ENCODE data around the genes CADPS, ATXN7 and PRICKLE2.

DNA sequence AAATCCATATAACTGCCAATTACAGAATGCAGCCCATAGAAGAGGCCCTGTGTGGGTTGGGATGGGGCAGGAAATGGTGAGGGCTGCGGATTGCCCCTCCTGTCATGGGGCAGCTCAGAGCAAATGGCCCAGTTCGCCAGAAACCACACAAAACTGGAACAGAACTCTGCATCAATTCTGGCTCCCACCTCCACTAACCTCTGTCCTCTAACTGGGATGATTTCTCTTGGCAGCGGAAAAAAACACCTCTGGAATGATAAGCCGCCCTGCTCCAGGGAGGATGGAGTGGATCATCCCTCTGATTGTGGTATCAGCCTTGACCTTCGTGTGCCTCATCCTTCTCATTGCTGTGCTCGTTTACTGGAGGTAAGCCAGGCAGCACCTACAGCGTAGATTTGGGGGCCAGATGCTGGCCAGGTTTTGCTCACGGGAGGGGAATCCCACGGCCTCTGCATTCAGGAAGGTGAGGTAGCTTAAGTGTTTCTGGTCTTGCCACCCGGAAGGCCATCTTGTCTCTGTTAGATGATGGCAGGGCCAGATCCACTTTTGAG, 100.1 kb upstream of the C3orf14 start:
- PRO-cap, 7 experiments, result no peak in any of the 7 experiments

DNA sequence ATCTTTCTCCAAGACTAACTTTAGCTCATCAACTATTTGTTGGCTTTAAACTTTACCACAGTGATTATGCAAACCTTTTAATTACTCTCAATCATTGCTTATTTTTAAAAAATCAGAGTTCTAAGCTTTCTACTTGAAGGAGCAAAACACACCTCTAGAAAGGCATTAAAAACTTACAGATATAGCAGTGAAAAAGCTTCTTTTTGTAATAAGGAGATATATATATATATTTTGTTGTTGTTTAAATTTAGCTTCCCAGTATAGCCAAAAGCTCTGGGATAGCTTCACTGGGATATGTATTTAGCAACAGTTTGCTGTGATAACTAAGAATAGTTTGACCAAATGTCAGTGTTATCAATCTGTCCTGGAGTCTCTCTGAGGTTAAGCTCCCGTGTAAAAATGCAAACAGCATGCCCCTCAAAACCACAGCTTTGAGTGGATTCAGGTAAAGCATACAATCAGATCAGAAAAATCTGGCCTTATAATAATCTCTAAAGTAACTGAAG, 3.0 kb downstream of the CADPS start:
- PRO-cap, 7 experiments, result no peak in any of the 7 experiments

GRCh38 chr3:62873253-62873600, 2.0 kb downstream of the CADPS start:
- PRO-cap, 7 experiments, result no peak in any of the 7 experiments

DNA sequence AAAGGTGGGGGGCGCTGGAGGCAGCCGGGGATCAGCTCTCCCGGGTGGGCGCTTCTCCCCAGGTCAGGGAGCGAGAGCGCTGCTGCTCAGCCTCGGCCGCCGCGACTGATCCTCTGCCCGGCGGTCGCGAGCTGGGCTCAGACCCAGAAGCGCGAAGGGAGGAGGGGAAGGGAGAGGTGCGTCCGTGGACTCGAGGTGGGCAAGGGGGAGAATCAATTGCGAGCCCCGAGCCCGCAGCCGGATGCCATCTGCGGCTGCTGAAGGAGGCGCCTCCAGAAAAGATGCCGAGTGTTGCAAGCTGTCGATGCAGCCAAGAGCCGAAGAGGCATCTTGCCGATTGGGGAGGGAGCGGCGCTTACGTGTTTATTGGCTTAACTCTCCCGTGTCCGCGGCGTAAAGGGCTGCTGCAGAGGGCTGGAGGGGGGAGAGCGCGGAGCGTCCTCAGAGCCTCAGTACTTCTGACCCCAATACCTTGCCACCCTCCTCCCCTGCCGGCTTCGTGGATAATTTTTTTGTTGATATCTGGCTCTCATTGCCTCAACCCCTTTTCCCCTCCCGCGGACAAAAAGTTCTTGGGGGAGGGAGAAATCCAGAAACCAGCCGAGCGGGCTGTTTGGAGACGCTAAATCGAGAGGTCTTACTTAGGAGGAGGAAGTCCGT, at the start of gene CADPS:
TSS of gene CADPS (minus strand) at position 339 of the 660 bp plus-strand sequence.
- PRO-cap, 7 experiments, result no peak in any of the 7 experiments

DNA sequence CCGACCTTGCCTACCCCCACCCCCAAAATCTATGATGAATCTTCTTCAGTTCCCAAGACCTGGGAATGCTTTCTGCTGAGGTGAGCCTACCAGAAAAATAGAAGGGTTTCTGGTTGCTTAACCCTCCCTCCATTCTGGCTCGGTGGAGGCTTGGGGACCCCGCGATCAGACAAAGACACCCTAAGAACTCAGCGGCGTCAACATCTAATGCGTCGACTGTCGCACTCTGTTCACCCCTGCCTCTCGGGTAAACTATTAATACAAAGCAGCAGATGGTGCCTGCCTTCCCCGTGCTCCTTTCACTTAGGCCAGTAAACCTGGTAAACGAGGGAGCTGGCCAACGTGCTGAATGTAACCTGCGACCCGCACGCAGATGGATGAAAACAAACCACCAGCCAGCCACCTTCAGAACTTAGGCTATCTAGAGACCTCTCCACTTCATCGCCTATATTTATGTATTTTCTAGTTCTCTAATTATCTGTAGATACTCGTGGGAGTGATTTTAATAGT, 800 bp upstream of the CADPS start:
- PRO-cap, 7 experiments, result no peak in any of the 7 experiments

DNA sequence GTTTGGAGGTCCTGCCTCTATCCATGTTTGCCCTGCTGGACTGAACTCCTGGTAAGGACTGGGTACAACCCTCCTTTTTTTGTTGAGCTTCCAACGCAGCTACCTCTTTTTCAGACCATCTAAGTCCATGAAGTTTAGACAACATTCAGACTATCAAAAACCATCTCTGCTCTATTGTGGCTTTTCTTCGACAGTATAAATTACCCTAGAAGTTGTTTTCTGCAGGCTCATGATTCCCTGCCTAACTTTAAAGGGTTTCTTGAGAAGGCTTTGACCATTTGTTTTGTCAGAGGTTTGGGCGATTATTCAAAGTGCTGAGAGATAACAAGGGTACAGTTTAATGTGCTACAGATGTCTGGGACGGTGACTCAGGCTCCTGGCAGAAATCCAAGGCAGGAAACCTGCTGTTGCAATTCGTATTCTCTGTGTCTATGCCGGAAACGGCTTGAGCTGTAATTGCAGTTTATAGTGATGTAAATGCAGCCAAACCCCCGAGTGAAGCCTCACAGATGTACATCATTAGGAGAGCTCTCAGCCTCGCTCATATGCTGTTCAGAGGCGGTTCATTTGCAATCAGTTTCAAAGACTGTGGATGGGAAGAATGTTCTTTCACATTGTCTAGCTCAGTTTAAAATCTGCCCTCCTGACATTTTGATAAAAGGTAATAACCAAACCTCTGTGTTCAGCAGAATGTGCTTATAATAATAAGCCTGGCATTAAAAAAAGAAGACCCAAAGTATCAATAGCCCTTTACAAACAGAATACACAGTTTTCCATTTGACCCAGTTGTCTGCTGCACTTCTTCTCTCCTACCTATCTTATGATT, 65.6 kb downstream of the SYNPR start:
- PRO-cap, 7 experiments, result no peak in any of the 7 experiments

DNA sequence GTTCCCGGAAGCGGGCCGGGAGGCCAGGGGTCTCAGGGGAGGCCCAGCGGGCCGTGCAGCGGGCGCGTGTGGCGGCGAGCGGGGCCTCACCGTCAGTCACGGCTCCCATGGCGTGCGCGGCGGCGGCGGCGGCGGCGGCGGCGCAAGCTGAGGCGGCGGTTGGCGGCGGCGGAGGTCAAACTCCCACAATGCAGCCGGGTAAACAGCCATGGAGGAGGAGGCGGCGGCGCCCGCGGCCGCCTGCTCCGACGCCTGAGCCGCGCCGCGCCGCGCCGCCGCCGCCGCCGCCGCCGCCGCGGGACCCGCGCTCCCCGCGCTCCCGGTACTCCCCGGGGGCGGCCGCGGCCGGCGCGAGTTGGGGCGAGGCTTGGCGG, at the start of gene ATXN7:
TSS of gene ATXN7 (plus strand) at position 186 of the 374 bp plus-strand sequence.
- PRO-cap, 7 experiments, result peak in 7 of 7 experiments; most common plus-strand start position 201 of the sequence (in 7); most common minus-strand start position 121 of the sequence (in 5)

DNA sequence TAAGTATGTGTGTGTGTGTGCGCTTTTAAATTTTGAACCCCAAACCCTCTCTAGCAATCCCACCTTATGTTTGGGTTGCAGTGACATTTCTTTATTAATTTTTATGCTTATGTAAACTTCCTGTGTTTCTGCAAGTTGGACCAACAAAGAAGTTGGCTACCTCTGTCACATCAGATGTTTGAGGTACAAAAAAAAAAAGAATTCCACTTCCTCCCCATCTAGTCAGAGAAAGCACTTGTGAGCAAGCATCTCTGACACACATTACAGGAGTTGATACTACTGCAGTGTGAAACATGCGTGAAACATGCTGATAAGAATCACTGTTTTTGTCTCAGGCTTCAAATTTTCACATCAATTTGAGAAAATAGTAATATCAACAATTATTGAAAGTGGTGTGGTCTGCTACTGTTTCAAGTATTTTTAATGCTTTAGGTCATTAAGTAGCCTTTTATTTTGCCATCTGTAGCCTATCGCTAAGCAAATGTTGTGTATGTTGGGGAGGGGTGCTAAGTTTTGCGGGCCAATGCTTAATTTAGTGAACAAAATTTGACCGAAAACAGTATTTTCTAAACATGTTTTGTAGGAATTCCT, 47.3 kb downstream of the ATXN7 start:
- PRO-cap, 7 experiments, result peak in 7 of 7 experiments; most common plus-strand start position 264 of the sequence (in 6); most common minus-strand start position 82 of the sequence (in 1)

DNA sequence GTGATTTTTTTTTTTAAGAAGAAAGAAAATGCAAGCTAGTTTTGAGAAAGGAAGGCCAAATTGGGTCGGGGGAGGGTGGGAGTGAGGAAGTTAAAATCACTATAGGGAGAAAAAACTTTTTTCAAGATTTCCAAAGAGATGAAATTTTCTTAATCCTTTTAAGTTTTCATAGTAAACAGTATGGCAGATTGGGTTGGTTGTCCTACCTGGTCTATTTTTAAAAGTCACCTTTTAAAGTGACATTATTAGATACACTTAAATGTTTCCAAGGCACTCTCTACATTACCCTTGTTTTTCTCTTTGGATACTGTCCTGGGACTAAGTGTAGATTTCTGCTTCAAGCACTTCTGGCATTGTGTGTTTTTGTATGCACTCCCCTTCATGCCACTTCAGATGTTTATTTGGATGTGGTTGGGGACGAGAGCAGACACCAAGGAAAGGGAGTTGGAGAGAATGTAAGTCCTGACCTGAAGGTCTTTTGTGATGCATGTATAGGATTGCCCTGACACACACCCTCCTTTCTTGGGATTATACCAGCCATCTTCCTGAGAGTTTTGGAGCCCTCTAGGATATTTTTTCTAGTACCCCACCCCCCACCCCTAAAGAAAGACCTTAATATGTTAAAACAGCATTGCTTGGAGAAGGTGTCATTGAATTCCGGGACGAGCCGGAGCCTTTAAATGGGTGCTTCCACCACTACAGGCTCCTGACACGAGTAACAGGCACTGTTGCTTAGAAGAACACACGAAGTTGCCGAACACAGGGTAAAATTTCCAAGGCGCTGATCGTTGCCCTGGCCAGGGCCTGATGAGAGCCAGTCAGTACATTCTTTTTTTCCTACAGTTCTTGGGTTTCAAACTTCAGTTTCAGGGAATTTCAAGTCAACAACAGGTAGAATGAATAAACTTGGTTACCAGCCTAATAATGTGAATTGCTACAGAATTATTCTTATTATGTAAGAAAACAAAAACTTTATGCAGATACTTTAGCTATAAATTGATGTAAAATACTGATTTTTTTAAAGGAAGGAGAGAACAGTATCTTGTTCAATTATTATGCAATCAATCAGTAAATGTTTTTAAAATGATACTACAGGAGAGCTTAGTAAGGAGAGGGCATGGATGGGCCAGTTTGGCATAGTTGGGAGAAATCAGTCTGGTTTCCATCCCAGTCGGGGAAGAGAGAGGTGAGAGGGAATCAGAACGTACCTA, 22.7 kb downstream of the PSMD6 start:
- PRO-cap, 7 experiments, result no peak in any of the 7 experiments

GRCh38 chr3:64220572-64221050, 4.7 kb downstream of the PRICKLE2 start:
- PRO-cap, 7 experiments, result no peak in any of the 7 experiments

DNA sequence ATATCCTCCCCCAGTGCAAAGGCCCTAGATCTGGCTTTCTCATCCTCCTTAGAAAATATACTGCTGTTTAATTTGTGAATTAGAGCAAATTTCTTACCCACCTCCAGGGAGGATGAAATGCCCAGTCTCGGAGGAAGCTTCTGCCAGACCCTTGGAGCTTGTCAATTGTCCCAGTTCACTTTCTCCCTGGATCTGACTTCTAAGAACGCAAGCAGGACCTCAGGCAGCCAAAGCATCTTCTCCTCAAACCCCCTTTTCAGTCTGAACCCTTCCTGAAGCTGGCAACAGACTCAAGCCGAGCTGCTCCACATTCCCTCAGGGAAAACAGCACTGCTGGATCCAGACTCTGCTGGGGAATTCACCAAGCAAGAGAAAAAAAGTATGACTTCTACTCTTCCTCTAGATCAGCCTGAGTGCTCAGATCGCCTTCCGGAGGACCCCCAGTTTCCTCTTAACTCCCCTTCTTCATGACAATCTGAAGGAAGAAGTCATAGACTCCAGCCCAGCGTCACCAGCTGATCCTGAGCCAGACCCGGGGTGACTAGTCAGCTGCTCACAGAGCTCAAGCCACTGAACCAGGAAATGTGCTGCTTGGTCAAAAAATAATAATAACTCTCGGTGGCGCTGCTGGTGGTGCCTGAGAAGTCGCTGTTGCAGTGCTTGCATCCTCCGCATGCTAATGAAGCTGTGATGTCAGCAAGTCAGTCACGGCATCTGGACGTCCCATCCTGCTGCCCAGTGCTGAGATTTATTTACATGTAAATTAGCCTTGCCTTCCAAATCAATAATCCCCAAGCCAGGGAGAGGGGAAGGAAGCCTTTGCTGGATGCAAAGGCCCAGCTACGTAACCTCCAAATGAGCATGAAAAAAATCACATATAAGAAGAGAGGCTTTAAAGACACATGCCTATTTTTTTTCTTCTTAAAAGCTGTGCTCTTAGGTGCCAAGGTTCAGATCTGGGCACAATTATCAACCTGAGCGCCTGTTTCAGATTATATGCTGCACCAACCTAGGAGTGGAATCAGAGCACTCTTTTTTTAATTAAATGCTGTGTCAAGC, at the start of gene PRICKLE2:
TSS of gene PRICKLE2 (minus strand) at position 658 of the 1,059 bp plus-strand sequence.
- PRO-cap, 7 experiments, result no peak in any of the 7 experiments

DNA sequence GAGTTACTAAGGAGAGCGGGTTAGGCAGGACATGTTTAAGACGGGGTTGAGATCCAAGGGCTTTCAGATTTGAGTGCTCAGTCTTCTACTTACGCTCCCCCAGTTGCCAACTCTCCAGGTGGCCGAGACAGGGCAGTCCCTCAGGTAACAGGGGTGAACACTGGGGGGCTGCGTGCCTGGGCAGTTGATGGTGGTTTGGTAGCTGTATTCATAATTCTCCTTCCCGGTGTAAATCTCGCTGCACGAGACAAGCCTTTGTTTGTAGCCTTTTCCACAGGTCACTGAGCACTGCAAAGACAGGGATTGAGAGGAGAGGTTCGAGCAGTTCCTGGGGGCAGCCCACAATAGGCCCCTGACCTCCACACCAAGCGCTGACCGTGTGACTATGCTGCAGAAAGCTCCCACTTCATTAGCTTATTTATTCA, 141.1 kb downstream of the ADAMTS9 start:
- PRO-cap, 7 experiments, result no peak in any of the 7 experiments

DNA sequence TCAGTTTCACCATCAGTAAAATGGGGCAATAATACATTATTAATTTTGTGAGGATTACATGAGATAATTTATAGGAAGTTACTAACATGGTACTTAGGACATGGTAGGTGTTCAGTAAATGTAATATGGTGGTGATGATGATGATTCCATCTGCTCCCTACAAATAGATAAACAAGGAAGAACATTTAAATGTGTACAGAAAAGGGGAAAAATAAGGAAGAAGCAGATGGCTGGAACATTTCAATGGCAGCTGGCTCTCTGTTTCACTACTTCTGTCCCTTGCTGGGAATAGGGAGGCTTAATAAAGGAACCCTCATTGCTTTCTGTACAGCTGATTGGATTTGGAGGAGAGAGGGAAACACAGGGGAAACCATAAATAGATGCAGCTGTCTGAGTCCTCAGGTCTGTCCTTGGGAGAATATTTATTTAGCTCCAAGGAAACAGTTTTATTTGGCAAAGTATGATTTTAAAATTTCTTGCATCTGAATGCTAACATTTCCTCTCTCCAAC, 208.6 kb upstream of the ADAMTS9 start:
- PRO-cap, 7 experiments, result no peak in any of the 7 experiments

DNA sequence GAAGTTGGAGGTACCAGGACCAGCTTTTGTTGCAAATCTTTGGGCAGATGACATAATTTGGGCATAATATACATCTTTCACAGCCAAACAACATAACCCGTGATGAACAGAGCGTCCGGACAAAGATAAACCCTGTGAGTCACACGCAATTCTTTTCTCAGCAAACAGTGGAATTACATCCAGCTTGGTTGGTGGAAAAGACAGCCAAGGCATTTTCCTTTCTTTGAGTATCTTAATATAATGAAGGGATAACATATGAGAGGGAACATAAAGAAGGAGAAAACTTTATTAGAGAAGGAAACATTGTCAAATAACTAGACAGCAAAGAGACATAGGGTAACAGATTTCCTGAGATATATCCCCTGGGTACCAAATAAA, 419.5 kb upstream of the ADAMTS9 start:
- PRO-cap, 7 experiments, result no peak in any of the 7 experiments

DNA sequence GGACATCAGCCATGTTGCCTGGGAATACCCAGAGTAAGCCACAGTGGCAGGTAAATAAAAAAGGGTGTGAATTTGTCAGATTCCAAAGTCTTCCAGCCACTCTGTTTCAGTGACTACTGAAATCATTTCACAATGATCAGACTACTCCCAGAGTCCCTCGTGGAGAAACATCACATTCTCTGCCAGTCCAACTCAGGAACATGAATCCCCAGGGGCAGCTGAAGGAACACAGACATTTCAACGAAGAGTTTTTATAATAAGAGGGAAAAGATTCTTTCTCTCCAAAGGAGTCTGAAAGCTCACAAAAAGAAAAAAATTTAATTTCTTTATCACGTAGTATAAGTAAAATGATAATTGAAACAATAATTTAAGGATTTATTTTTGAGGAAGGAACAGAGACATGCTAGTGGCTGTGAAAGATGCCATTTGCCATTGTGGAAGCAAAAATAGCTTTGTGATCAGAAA, 493.9 kb upstream of the ADAMTS9 start:
- PRO-cap, 7 experiments, result no peak in any of the 7 experiments

DNA sequence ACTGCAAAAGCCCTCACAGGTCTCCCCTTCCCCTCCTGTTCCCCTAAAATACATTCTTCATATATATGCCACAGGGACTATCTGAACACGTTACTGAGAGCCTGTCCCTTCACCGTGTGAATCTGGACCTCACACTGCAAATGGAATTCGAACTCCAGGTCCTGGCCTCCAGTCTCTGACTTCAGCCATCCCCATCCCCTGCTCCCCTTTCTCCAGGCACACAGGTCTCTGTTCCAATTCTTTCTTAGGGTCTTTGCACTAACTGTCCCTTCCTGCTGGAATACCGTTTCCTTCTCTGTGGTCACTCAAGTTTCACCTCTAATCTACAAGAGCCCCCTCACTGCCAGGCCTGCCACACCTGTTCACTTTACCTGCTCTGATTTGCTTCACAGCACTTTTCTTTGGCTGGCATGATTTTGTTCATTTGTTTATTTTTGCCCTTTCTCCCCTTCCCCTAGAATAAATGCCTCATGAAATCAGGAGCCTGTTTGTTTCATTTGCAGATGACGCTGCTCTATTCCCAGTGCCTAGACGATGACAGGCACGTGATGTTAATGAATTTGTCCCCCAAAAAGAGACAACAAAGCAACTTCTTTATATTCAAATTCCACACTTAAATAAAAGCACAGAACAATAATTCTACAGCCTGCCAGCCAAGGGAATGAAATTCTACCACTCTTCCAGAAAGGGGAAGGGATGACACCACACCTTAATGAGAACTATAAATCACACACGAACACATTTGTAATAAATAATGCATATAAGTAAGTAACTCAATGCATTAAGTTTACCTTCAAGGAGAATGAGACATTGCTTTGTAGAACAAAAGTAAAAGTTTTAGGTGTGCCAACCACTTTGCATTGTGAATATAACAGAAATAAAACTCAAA, 618.4 kb downstream of the MAGI1 start:
- PRO-cap, 7 experiments, result no peak in any of the 7 experiments

GRCh38 chr3:65714037-65714601, 324.6 kb downstream of the MAGI1 start:
- PRO-cap, 7 experiments, result no peak in any of the 7 experiments

DNA sequence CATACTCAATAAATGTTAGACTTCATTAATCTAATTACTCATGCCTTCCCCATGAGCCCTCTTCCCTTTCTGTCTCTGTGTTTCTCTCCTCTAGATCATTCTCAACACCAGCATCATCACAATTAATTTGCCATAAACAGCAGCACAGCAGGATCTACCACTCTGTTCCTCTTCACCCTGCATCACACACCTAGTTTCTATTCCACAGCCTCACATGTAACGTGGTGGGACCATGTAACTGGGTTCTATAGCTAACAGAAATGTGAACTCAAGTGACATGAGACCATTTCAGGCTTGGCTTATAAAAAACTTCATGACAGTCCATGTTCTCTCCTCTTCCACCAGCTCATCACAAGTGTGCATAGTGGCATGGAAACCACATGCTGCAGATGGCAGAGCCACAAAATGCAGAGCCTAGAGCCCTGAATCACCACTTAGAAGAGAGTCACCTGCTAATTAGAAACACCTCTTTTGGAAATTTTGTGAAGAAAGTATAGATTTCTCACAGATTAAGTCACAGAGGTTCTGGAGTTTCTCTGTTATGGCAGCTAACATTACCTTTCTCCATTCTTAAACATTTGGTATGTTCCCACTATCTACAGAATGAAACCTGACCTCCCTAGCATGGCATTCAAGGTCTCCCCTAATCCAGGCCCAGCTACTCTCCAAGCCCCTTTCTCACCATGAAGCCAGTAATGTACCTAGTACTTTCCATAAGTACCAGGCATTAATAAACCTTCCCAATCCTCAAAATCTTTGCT, 176.2 kb downstream of the MAGI1 start:
- PRO-cap, 7 experiments, result no peak in any of the 7 experiments

GRCh38 chr3:65889354-65889706, 149.4 kb downstream of the MAGI1 start:
- PRO-cap, 7 experiments, result no peak in any of the 7 experiments

- PRO-cap, 7 experiments, result no peak in any of the 7 experiments
Observed at GRCh38 chr3:65902092-65903062, 136.3 kb downstream of the MAGI1 start.